Zone of skin (tissue), 1 donor: ENCODE measurements around a stretch of chr20.

DNA sequence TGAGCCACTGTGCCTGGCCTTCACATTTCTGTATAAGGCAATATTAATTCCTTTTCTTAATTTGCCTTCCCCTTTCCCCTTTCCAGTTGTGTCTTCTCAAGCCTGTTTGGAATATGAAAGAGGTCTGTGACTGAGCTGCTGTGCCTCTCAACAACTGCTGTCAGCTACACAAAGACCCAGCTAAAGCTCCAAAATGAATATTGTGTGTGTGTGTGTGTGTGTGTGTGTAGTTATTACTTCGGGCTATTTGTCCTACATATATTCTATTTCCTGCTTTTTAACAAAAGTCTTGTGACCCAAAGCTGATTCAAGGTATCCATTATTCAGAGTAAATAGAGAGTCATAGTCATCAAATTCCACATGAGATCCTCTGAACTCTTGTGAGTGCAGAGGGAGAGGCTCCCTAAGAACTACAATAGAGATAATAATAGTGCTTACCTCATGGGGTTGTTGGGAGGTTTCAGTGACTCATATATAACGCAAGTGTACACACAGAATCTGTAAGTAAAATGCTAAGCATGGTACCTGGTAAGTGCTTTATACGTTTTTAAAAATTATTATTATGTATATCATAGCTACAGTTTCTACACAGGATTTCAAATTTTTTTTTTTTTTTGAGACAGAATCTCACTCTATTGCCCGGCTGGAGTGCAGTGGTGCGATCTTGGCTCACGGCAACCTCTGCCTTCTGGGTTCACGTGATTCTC lies 43.7 kb upstream of the GPCPD1 start:
- RRBS: no CpG with 5 or more reads among the region's 7 CpGs

DNA sequence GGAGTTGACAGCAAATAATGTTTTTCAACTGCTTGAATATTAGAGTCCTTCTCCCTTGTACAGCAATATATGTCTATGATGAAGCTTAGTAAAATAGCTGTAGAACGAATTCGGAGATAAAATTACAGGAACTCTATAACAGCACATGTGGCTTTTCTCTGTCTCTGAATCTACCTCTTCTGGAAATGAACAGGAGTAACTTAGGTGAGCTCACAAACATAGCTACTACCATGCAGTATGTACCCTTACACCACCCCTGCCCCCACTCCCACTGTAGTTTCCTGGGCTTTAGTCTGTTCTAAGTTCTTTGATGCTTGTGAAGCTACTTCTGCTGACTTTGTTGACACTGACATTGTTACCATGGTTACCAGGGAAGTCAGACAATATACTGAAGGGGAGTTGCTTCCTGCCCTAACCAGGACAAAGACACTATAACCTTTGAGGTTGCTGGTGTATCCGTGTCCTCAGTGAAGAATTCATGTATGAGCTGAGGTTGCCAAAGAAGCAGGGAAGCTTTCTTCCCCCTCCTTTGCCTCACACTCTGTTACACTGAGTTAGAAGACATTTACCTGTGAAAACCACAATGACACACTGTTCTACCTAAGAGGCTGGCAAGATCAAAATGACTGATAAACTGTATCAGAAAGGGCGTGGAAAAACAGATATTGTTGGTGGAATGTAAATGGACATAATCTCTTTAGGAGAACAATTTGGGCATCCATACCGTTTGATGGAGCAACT lies 35.6 kb upstream of the SHLD1 start:
- RRBS: no CpG with 5 or more reads among the region's 5 CpGs

- RRBS: no CpG with 5 or more reads among the region's 4 CpGs
These were observed 78.4 kb upstream of the CHGB start for GRCh38 chr20:5832896-5833260.

- RRBS: no CpG with 5 or more reads among the region's 1 CpG
These were observed 78.0 kb upstream of the CHGB start for GRCh38 chr20:5833362-5833711.

DNA sequence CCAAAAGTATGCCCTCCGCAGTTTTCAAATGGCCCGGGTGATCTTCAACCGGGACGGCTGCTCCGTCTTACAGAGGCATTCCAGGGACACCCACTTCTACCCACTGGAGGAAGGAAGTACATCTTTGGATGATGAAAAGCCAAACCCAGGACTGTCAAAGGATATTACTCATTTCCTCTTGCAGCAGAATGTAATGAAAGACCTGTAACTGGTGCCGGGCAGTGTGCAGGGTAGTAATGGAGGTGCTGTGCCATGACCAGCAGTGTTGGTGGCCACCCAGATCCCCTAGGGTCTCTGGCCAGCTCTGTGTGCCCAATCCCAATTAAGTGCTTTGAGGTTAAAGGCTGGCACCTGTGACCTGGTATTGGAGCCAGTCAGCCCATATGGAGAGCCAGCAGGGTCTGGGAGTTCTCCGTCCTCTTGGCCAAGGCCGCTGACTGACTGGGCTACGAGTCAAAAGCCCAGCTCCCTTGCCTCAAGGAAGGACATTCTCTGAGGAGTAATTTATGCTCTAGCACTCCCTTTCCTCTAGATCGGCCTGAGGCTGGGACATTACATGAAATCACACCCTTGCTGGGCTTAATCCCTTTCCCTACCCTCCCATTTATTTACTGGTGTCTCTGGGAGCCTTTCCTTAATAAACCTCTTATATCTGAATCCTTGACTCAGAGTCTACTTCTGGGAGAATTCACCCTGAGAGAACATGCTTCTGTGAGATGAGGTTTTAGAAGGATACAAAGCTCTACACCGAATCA lies 47.9 kb upstream of the CHGB start:
- RRBS: no CpG with 5 or more reads among the region's 11 CpGs

DNA sequence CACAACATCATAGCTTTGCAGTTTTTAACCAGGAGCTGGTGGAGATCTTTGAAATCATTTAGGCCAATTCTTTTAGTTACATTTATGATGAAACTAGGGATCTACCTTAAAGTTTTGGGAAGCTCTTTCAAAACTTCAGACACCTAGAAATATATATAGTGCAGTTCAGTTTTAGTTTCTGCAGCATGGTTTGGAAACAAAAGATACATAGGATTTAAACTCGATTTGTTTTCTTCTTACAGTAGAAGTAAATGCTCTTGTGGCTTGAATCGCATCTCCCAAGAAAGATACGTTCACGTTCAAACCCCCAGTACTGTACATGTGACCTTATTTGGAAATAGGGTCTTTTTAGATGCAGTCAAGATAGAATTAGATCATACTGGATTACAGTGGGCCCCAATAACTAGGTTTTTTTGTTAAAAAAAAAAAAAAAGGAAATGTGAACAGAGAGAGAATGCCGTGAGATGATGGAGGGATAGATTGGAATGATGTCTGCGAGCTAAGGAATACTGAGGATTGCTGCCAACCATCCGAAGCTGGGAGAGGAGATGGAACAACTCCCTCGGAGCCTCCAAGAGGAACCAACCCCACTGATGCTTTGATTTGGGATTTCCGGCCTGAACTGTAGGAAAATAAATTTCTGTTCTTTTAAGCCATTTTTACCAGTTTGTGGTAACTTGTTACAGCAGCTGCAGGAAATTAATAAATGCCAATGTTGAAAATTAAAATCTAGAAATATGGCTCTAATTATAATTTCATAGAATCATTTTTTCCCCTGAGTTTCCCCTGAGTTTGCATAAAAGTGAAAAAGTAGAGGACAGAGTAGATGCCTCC lies 14.3 kb downstream of the LRRN4 start:
- RRBS: no CpG with 5 or more reads among the region's 9 CpGs

DNA sequence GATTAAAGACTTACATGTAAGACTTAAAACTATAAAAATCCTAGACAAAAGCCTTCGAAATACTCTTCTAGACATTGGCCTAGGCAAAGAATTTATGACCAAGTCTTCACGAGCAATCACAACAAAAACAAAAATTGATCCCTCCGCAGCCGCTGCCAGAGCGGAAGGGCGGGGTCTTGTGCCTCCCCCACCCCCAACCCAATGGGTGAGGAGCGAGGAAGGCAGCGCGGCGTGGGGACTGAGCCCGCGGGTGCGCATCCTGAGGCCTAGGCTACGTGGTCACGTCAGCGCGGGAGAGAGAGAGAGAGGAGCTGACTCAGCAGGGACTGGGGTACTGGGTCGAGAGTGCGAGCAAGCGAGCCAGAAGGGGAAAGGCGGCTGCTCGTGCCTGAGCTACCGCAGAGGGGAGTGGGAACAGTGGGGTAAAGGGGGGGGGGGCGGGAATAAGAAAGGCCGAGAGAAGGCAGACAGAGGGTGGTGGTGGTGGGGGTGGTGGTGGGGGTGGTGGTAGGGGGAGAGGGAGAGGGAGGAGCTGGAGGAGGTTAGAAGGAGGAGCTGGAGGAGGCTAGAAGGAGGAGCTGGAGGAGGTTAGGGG lies 90.1 kb upstream of the FERMT1 start:
- RRBS: no CpG with 5 or more reads among the region's 25 CpGs

DNA sequence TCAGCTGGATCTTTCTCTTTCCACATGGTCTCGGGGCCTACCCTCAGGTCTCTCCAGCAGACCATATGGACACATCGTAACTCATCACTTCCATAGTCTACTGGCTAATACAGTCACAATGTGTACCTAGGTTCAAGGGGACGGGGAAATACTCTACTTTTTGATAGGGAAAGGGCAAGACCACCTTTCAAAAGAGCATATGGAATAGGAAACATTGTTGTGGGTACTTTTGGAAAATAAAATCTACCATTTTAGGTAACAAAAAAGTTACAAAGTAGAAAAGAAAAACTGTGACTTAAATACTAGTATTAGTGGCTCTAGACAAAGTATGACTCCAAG lies 169.8 kb upstream of the FERMT1 start:
- RRBS: no CpG with 5 or more reads among the region's 3 CpGs

DNA sequence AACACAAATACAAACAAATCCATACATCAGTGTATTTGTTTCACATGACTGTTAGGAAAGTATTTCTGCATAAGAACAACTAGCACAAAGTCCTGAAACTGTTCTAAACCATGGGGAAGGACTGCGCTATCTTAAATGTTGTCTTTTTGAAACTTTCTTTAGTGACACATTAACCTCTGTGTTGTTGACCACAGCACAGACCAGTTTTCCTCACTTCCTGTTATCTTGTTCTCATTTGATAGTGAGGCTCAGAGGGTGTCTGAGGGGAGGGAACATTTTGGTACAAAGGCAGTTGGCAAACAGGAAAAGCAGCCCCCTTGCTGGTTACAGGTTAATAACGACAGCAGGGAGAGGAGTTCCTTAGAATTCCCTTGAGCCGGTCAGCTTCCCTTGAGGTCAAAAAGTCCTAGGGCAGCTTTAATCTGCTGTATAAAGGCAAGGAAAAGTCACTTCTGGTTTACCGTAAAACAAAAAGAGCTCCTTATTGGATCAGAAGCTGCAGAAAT lies 143.5 kb upstream of the BMP2 start:
- RRBS: no CpG with 5 or more reads among the region's 4 CpGs

DNA sequence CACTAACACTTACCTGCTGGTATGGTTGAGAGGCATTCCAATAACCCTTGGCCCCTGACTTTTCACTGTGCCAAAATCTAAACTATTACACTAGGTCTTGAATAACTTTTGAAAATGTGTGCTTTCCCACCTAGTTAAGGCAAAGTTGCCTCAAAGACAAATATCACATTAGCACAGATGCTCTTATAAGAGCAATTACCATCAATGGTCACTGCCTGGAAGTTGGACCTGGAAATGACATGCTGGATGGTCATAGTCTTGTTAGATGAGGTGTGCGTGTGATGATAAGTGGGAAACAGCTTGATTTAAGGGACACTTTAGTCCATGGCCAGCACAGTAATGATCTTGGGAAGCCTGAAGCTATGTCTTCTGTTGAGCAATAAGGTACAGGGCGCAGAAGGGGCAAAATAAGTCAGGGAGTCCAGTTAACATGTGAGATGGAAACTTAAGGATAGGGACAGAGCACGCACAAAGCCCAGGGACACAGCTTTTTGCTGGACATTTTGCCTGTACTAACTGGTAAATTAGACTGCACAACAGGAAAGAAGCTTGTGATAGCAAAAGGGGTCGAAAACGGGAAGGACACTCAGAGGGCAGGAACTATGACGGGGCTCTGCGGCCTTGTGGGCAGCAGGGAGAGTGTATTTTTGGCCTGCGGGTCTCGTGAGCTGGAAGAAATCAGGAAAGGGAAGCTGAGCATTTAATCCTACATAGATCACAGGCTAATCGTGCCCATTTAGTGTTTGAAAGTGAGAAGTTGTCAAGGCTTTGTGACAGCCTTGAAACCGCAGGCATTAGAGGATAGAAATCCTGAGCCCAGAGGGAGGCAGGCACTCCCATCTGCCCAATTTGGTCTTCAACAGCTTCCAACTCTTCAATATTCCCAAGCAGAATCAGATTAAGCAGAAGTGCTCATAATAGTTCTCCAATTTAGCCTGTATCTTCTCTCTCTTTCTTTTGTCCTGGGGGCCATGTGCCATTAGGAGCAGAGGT lies 66.7 kb upstream of the BMP2 start:
- RRBS: no CpG with 5 or more reads among the region's 11 CpGs

DNA sequence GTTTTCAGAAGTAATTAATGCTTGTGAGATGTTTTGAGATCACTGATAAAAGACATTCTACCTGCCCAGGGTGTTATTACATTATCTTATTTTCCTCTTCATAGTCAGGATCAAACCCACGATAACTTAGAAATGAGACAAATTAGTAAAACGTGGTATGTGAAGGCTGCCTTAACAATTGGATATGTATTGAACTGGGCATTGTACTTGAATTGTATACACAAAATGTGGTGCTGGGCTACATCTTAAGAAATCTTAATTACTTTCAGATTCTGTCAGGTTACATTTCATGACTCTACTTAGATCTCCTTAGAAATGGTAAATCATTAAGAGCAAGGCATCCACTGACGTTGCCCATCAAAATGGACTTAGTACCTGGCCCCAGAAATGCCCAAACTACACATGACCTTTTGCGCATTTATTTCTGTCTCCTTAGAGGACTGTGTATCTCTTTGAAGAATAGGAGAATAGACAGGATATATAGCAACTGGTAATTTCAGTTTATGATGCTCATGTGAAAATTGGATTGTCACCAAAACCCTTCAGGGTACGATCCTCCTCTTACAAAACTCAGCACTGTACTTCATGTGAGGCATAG lies 61.6 kb upstream of the BMP2 start:
- RRBS: no CpG with 5 or more reads among the region's 5 CpGs

GRCh38 chr20:6731939-6732498 lies 35.5 kb upstream of the BMP2 start:
- RRBS: no CpG with 5 or more reads among the region's 4 CpGs

- RRBS: 2% methylated on average over 9 of the region's 35 CpGs
These were observed 713 bp downstream of the TMX4 start for GRCh38 chr20:8018764-8019332.

DNA sequence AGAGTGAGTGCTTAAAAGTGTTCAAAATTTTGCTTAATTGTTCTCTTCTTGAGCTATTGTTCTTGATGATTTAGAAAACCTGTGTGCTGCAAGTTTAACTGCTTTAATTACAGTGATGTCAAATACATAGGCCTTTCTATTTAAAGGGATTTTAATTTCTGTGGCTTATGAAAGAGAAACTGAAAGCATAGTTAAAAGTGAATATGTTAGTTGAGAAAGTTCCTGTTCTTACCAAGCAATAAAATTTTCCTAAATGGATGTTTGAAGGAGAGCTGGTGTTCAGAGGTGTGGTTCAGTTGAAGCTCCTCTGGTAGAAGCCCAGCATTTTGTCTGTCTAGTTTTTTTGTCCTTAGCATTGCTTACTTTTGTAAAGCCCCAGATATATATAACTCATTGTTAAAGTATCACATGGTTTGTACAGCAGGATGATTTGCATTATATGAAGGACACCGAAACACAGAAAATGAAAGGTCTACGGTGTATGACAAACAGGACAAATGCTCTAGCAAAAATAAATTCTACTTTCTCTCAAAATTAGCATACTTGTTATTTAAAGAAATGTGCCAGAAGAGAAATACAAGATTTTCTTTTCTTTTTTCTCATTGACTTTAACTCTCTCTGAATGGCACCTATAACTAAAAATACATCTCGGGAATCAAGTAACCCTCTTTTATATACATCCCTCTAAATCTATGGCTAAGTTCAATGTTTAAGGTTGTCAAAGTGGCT lies 466.1 kb upstream of the PLCB4 start:
- RRBS: no CpG with 5 or more reads among the region's 3 CpGs

GRCh38 chr20:9068293-9068768 lies 556 bp upstream of the PLCB4 start:
- RRBS: 2% methylated on average over 29 of the region's 50 CpGs

DNA sequence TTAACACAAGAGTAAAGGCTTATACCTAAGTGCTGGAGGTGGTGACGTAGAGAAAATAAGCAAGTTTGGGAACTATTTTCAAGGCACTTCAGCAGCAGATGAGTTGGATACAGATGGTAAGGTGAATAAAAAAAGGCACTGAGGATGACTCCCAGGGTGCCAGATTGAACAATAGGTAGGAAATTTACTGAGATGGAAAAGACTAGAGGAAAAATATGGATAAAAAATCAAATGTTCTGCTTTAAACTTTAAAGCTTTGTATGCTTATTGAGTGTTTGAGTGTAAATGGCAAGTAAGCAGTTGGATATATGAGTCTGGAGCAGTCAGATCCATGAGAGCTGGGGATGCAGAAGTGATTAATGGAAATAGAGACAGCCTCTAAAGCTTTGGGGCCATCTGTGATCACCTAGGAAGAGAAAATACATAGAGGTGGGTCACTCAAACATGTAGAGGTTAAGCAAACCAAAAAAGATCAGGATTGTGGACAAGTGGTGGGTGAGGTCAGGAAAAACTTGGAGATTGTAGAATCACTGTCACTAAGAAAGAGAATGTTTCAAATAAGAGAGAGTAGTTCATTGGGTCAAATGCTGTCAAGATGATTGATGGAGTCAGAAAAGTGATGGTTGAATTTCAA lies 165.2 kb downstream of the PLCB4 start:
- RRBS: no CpG with 5 or more reads among the region's 1 CpG

- RRBS: no CpG with 5 or more reads among the region's 5 CpGs
These were observed 14.4 kb downstream of the MKKS start for GRCh38 chr20:10419570-10419987.

- RRBS: no CpG with 5 or more reads among the region's 2 CpGs
These were observed 18.5 kb downstream of the SLX4IP start for GRCh38 chr20:10453640-10453880.

- RRBS: no CpG with 5 or more reads among the region's 10 CpGs
These were observed 39.8 kb downstream of the SLX4IP start for GRCh38 chr20:10474732-10475397.